Measurements from ENCODE around the gene ATP2B2.

DNA sequence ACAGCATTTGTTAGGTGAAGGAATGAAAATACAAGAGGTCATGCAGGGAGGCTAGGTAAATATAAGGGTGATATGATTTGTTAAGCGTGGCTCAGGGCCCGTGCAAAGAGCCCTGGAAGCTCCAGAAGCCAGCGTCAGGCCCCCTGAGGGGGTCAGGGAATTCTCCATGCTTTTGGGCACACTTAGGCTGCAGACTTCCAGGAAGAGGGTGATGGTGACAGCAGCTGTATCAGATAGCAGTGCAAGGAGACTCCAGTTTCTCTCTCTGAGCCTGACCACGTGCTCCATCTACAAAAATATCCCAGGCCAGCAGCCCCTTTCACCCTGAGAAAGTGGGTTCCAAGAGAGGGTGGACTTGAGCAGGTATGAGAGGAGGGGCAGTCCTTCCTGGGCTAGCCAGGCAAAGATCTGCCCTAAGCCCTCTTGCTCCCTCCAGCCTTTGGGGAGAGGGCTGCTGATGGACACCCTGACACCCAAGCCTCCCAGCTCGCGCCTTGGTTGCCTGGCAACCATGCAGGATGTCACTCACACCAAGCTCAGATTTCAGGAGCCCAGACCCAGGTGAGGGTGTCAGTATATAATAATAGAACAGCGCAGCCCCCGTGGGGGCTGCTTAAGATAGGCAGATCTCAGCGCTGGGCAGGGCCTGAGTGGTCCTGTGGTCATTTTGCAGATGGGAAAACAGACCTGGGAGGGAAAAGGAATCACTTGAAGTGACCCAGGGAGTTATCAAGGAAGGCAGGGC lies 35.8 kb downstream of the ATP2B2 start:
- PRO-cap = no peak

DNA sequence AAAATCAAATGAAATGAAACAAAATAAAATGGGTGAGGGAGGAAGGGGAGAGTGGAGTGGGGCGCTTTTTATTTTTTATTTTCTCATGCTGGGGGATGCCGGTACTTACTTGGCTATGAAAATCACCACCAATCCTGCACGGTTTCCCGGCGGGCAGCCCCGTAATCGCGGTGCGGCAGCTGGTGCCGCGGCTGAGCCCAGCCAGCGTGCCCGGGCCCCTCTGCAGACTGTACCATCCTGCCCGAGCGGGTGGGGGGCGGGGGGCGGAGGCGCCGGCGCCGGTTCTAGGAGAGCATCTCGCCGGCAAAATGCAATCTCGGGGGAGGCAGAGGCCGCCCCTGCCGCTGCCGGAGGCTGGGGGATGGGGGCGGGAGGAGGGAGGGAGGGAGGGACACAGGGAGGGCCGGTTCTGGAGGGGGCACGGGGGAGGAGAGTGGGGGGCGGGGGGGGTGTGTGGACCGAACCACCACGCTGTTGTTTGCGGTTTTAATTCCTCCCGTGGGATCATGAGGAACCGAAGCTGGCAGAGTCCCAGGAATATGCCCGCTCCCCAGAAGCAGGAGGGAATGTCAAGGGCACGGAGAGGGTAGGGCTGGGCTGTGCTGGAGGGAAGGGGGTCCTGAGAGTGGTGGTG lies at the start of gene ATP2B2:
TSS of gene ATP2B2 (minus strand) at position 231 of the 634 bp plus-strand sequence.
- PRO-cap = bidirectional peak, plus-strand start at position 295 of the sequence, minus-strand start at position 231 of the sequence

DNA sequence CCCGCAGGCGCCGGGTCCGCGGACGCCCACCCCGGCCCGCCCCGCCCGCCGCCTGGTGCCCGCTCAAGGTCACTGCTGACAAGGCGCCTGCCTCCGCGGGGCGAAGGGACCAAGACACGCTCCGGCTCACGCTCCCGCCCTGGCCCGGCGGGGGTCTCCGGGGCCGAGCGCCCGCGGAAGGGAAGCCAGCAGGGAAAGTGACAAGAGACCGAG lies 108.5 kb upstream of the SLC6A11 start:
- PRO-cap = unidirectional peak, plus-strand start at position 86 of the sequence

DNA sequence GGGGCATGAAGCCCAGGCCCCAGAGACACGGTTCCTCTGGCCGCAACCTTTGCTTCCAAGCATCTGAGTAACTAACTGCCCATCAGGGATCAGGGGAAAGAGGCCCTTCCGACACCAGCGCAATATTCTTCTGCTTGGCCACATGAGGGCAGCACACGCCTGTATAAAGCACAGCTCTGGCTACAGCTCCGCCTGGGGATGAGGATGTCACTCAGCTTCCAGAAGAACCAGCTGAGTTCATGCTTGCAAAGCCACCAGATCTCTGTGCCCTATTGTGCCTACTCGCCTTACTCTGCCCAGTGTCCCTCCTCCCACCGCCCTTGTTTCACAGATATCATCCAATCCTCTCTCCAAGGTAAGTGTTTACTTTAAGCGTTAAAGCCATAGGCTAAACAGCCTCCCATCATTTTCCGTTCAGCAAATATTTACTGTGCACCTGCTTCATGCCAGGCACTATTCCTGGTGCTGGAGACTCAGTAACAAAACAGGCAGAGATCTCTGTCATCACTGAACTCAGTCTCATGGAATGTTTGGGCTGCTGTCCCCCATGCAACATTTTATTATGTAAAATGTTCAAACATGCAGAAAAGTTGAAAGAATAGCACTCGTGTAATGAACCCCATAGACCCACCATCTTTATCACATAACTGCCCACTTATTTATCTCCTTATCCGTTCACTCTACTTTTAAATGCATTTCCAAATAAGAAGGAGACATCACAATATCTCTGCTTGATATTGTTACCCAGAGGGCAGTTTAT lies 57.2 kb upstream of the SLC6A11 start:
- PRO-cap = no peak

DNA sequence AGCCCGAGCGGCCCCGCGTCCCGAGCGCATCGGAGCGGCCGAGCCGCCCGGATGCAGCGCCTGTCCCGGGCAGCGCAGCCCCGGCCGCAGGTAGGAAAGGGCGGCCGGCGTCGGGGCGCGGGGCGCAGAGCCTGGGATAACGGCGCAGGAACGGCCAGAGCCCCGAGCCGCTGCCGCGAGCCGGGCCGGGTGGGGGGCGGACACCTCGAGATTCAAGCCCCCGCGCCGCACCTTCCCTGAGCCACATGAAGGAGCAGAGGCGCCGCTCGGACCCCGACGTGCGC lies 234 bp downstream of the SLC6A1 start:
- PRO-cap = no peak

DNA sequence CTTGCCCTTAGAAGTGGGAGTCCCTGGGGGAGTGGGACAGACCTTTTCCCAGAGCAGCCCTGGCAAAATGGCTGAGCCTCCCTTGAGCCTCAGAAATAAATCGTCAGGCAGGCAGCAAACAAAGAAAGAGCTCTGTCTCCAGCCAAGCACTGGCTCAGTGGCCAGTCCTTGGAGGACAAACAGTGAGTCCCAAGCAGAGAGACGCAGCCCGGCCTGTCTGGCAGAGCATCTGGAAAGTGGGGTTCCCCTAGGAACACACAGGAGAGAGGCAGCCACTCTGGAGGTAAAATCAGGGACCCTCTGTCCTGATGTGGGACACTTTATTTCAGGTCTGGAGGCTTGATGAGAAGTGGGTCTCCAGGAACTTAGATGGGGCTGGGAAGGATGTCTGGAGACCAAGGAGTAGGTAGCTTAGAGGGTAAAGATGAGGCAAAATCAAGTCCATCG lies 1.8 kb downstream of the SLC6A1 start:
- PRO-cap = no peak

- PRO-cap = no peak
Measured at GRCh38 chr3:11131276-11131741, 23.0 kb upstream of the HRH1 start.

- PRO-cap = no peak
Measured at GRCh38 chr3:11154931-11155327, 636 bp downstream of the HRH1 start.

- PRO-cap = no peak
Measured at GRCh38 chr3:11466108-11466713, 177.5 kb downstream of the VGLL4 start.

- PRO-cap = no peak
Measured at GRCh38 chr3:11481956-11482367, 161.8 kb downstream of the VGLL4 start.

GRCh38 chr3:11517055-11517764 lies 126.5 kb downstream of the VGLL4 start:
- PRO-cap = no peak

DNA sequence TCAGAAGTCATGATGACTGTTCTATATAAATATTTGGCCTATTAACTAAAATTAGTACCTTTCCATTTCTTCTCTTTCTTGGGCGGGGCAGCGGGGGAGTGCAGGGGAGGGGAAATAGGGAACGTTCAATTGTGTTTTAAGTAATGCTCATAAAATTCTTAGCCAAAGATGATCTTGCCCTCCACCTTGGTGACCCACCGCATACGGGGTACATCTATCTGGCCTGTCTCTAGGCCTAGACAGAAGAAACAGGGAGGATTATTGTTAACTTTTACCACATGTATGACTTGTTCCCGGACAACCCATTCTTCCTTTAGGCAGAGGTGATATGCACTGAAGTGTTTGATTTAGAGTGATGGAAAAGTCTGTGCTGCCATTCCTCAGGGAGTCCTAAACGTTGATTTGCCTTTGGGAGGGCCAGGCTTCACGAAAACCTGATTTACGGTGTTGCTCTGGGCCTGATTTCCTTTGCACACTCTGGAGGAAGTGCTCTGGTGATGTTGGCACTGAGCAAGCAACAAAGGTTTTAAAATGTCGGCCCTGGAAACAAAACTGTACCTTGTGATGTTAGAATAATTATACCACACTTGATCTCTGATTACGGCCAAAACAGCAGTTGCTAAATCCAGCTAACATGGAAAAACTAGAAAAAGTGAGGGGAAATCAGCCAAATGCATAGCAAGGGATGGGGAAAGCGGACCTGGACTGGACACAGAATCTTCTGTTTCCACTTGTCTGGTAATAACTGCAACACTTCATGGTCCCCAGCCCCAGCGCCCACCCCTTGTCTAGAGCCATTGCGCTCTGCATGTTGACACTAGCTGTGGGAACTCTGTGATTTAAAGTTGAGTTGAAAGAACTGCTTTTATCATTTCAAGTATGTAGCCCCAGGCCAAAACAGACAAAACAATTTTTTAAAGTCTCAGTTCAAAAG lies 120.3 kb downstream of the VGLL4 start:
- PRO-cap = no peak

DNA sequence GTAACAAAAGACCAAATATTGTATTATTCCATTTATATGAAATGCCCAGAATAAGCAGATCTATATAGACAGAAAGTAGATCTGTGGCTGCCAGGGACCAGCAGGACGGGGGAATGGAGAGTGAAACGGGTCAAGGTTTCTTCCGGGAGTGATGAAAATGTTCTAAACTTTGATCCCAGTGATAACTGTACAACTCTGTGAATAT lies 18.0 kb downstream of the VGLL4 start:
- PRO-cap = no peak

- PRO-cap = no peak
Measured at GRCh38 chr3:12143897-12144689, 14.6 kb downstream of the TIMP4 start.

GRCh38 chr3:12286921-12287322 lies 1.9 kb upstream of the PPARG start:
- PRO-cap = no peak

- PRO-cap = no peak
Measured at GRCh38 chr3:12322803-12323502, 34.1 kb downstream of the PPARG start.

GRCh38 chr3:12351204-12351743 lies 62.4 kb downstream of the PPARG start:
- PRO-cap = no peak

DNA sequence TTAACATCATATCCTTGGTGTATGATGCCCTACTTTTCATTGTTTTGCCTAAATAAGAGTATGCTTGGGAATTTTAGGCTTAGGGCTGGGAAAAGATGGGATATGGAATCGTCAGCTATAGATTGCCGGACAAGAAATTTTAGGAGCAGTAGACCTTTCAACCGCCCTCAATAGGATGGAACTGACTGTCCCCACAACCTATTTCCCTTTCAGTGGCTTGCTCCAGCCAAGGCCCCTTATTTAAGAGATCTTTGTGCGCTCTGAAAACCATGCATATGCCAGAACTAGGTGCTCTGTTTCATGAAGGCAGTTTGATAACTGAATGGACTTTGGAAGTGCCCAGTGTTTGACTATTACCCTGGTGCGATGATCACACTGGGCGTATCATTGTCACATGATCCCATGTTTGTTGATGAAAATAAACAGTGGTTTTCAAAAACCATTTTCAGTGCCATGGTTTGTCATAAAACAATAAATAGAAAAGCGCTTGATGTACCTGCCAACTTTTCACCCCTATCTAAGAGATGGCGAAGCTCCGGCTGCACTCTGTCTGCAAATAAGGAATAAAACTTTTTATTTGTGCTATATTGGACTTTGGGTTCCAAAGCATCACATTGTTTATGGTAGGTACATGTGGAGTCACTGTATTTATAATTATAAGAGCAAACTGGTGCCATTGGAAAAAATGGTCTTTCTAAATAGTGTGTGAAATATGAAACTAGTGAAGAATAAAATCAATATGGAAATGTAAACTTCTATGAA lies 74.1 kb upstream of the TSEN2 start:
- PRO-cap = no peak

DNA sequence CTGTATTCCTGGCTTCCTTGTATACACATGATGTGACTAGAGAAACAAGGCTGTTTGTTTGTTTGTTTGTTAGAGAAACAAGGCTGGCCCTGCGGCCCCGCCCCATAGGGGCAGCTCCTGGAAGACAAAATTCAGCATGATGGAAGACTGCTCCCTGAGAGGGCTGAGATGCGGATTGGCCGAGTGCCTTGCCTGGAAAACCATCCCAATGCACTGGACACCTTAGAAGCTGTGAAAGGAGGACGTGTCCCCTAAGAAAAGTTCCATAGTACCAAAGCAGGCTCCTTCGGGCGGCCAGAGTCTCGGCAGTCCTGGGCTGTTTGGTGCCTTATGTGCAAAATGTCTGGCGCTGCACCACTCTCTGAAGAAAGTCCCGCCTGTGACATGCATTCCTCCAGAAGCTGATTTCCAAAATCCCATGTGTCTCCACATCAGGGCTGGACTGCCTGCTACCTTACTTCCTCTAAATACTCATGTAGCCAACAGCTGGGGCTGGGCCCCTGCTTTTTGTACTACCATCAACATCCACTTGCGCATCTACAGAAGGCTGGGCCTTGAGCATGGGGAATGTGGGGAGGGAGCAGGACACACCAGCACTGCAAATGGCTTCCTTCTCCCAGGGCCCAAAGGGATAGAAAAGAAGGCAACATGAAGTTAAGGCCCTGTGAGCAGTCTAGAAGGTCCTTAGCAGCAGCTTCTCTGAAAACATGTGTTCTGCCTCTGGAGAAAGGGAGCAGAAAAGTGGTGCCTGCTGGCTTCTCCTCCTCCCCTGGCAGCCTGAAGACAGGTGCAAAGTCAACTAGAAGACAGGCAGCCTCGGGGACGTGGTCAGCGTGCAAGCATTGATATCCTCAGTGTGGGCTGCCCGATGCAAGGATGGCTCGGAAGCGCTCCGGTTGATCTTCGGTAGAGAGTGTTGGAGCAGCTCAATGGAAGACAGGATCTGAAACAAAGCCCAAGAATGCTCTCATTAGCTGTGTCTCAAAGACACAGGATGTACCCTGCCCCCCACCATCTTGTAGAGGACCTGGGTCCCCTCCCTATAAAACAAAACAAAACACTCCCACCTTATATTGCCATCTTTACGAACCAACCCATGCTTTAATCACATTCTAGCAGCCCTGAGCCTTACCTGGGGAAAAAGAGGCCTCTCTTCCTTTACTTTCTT lies 27.2 kb downstream of the MKRN2 start:
- PRO-cap = no peak

DNA sequence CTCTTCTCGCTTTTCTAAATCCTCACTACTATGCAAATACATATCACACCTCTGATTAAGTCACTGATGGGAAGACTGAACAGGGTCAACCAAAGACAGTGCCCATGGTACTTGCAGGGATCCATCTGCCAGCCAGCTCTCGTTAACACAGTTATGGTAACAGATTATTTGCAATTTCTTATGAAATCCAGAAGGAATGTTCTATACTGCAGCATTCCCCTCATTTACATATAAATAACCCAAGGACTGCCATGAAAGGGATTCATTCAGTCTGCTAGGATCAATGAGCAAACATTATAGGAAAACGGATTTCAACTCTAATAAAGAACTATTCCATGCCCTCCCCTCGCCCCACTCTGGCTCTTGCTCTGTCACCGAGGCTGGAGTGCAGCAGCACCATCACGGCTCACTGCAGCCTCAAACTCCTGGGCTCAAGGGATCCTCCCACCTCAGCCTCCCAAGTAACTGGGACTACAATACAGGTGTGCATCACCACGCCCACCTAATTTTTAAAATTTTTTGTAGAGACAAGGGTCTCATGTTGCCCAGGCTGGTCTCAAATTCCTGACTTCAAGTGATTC lies 37.9 kb downstream of the MKRN2 start:
- PRO-cap = no peak

Data from WTC11 (cell line).